Metastatic Liver Carcinoma in the Lung (tissue), 2 donors: Measurements from ENCODE around the gene ETV5.

GRCh38 chr3:185324371-185324801 is 38.5 kb upstream of the MAP3K13 start:
- PRO-cap, 2 experiments: no peak in any of the 2 experiments

GRCh38 chr3:185504558-185505046 is 5.8 kb upstream of the TMEM41A start:
- PRO-cap, 2 experiments: no peak in any of the 2 experiments

DNA sequence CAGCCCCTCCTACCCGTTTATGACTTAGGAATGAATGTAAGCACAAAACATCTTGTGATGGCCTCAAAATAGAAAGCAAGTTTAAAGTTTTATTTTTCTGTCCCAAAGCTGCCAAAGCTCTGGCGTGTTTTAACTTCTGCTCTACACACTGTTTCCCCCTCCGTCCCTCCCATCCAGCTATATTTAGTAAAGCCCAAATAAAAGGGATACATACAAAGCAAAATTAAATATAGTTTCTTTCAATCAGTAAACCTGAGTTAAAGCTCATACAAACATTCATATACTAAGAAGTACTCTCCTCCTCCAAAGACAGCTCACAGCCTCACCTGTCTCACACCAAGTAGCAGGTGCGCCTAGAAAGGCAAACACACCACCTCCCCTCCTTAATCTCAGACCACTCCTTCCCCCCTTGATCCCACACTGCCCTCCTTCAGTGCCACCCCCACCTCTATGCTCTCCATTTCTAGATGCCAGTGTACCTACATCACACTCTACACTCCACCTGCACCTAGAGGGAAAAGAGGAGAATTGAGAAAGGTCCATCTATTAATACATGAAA is 59.7 kb downstream of the IGF2BP2 start:
- PRO-cap, 2 experiments: no peak in any of the 2 experiments

DNA sequence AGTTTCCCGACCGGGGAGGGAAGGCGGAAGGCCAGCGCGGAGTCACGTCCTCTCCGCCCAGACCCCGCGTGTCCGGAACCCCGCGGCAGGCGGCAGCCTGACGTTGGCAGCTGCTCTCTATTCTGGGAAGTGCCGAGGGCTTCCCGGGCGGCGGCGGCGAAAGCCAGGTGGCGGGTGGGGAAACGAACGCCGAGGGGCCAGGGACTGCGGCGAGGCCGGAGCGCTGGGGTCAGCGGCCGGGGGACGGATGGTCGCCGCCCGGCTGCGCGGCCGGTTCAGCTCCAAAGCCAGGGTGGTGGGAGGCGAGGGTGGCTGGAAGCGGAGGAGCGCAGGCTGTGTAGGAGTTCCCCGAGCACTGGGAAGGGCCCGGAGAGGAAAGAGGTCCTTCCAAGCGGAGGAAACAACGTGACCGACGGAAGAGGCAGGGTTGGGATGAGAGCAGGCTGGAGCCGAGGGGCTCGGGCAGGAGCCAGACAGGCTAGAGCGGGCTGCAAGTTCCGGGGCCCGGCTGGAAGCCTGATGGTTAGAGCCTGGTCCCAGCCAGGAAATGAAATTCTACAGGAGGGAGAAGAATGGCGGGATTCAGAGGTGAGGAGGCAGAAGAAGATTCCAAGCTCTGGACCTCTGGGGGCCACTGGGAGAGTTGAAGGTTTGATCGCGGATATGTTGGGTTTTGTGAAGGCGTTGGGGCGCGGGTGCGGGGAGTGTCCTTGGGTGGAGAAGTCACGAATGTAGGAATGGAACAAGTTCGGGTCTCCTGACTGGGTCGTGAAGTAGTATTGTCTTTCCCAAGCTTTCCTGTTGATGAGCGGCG is 1.3 kb upstream of the IGF2BP2 start:
- PRO-cap, 2 experiments: peak in 2 of 2 experiments; most common plus-strand start position 127 of the sequence (in 1); most common minus-strand start position 74 of the sequence (in 1)

DNA sequence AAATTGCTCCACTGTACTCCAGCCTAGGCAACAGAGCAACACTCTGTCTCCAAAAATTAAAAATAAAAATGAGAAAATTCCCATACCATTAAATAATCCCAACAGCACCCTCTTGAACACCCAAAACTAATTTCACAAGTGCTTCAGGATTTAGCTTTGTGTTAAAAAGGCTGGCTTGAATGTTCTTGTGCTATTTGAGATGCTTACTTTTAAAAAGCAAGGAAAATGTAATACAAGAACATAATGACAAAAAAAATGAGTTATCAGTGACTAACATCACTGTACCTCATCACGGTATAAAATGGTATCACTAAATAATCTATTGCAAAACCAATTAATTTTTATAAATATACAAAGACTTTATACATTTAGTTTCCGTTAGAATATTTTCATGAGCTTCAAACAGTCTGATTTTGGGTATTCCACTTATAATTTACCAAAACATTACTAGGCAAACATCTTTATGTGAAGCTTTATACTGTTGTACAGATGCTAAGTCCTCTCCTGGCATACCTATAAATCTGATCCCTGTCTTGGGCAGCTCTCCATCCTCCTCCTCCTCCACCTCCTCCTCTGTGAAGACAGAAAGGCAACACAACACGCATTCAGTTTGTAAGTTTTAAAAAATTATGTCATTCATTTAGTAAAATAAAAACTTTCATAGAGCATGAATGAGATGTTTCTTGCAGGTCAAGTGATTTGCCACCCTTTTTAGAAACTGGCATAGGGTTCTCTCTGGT is 18.7 kb downstream of the TRA2B start:
- PRO-cap, 2 experiments: no peak in any of the 2 experiments

DNA sequence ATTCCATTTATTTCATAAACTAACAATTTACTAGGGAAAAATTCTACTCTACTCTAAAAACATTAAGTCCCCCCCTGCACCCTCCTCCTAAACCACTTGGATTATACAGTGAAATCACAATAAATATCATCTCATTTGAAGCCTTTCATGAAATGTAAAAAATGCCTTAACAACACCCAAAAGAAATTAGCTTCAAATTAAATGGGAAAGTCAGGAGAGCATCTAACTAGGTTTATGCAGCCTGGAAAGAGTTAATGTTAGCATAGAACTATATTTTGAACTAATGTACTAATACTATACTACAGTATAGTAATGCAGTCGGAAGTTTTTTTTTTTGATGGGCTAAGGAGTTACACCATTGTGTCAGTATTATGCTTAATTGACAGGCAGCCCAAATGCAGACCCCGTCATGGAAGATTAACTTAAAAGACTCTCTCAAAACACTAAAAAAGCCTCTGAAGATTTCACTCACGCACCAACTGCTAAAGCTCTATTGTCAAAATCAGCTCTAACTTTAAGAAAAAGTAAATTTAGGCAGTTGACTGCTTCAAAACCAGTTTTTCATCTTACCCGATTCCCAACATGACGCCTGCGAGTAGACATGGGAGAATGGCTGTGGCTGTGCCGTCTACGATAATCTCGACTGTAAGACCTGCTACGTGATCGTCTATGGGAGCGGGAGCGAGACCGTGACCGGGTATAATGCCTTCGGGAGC is 12.8 kb downstream of the TRA2B start:
- PRO-cap, 2 experiments: no peak in any of the 2 experiments

- PRO-cap, 2 experiments: no peak in any of the 2 experiments
Observed at GRCh38 chr3:185929183-185930585, 8.1 kb downstream of the TRA2B start.

DNA sequence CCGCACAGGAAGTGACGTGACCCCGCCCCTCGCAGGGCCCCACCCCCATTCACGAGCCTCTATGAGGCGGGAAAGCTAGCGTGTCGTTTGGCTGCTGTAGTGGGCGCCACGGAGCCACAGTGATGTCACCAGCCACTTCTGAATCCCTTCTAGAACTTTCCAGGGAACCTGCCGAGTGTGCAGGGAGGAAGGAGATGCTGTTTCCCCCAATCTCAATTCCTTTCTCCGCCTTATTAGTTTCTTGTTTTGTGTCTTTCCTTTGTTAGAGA is 251 bp upstream of the TRA2B start:
- PRO-cap, 2 experiments: peak in 2 of 2 experiments; most common plus-strand start position 62 of the sequence (in 1)

DNA sequence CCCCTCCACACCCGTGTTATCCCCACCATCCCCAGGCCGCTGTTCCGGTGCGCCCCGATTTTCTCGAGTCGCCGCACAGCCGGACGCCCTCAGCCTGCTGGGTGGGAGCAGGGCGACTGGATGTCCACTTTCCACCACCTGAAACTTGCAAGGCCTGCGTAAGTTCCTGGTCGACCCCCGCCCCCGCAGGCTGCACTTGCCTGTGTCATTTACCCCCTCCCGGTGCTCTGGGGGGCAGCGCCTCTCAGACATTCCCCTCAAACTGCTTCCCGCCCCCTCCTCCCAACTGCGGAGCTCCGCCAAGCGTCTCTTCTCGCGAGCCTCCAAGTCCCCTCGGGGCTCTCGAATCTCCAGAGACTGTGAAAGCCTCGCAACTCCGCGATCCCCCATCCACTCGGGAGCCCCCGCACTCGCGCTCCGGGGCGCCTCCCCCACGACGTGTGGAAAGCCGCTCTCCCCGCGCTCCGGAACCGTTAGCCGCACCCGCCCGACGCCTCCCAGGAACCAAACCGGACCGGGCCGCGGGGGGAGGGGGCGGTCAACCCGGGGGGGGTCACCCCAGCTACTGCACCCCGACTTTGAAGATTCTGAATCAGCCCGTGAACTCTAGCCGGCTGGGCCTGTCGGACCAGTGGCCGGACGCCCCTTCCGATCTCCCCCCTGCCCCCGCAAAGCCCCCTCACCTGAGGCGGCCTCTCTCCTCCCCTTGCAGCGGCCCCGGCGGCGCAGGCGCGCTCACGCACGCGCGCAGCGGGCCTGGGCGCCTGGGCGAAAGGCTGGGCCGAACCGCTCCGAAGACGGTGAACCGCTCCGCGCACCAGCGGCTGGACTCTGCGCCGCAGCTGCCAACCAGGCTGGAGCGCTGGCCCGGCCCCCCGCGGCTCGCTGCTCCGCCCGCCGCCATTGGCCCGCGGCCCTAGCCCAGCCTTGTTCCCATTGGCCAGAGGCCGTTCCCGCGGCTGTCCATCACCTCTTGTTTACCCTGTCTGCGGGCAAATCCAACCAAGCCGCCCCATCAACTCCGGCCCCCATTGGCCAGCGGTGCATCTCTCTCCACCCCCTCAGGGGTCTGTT is at the start of gene ETV5:
Gene ETV5, minus strand, starts transcription at position 833 of the 1,074 bp plus-strand sequence.
- PRO-cap, 2 experiments: peak in 2 of 2 experiments; most common plus-strand start position 389 of the sequence (in 2); most common minus-strand start position 833 of the sequence (in 2)

GRCh38 chr3:186406539-186407307 is 44.7 kb upstream of the DGKG start:
- PRO-cap, 2 experiments: no peak in any of the 2 experiments

DNA sequence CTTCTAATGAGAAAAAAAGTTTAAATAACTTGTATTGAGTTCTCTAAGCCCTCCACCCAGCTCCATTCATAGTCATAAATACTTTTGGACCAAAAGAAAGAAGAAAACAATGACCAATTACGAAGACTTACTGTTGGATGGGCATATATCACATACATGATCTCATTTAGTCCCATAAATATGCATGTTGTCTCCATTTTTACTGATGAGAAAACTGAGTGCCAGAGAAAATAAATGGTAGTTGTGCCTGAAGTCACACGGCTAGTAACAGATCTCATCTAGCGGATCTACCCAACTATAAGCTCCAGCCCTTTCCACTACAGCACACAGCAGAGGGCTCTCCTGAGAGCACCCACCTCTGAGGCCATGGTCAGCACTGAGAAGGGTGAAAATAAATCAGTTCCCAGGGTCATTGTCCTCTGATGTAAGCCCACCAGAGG is 6.2 kb upstream of the FETUB start:
- PRO-cap, 2 experiments: no peak in any of the 2 experiments

GRCh38 chr3:186787669-186788135 is 4.3 kb downstream of the EIF4A2 start:
- PRO-cap, 2 experiments: no peak in any of the 2 experiments

- PRO-cap, 2 experiments: no peak in any of the 2 experiments
Observed at GRCh38 chr3:186825268-186826540, 16.8 kb upstream of the ADIPOQ start.

- PRO-cap, 2 experiments: peak in 2 of 2 experiments; most common plus-strand start chr3:186827619 (in 1); most common minus-strand start chr3:186827529 (in 2)
Observed at GRCh38 chr3:186827375-186827896, 15.1 kb upstream of the ADIPOQ start.

DNA sequence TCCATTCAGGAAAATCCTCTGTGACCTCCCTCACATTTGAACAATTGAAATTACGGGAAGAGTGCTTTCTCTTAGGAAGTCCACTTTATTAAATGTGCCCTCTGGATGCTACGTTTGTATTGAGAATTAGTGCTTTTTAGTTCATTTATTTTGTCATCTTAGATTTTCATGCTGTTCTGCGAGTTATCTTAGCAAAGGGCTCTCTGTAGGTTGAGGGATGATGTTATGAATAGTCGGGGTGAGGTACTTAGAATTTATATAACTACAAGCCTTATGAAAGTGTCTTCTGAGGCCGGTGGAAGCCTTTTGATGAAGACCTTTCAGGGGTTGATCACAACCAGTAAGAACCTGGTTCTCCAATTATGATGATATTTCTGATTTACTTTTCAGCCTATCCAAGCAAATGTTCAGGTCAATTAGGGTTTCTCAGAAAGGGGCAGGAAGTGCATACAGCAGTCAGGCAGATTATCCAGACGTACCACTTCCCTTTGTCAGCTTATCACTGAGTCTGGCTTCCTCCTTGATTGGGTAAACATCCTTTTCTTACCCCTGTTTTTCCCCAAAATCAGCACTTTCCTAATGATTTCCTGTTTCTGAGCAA is 28.6 kb downstream of the ADIPOQ start:
- PRO-cap, 2 experiments: no peak in any of the 2 experiments

DNA sequence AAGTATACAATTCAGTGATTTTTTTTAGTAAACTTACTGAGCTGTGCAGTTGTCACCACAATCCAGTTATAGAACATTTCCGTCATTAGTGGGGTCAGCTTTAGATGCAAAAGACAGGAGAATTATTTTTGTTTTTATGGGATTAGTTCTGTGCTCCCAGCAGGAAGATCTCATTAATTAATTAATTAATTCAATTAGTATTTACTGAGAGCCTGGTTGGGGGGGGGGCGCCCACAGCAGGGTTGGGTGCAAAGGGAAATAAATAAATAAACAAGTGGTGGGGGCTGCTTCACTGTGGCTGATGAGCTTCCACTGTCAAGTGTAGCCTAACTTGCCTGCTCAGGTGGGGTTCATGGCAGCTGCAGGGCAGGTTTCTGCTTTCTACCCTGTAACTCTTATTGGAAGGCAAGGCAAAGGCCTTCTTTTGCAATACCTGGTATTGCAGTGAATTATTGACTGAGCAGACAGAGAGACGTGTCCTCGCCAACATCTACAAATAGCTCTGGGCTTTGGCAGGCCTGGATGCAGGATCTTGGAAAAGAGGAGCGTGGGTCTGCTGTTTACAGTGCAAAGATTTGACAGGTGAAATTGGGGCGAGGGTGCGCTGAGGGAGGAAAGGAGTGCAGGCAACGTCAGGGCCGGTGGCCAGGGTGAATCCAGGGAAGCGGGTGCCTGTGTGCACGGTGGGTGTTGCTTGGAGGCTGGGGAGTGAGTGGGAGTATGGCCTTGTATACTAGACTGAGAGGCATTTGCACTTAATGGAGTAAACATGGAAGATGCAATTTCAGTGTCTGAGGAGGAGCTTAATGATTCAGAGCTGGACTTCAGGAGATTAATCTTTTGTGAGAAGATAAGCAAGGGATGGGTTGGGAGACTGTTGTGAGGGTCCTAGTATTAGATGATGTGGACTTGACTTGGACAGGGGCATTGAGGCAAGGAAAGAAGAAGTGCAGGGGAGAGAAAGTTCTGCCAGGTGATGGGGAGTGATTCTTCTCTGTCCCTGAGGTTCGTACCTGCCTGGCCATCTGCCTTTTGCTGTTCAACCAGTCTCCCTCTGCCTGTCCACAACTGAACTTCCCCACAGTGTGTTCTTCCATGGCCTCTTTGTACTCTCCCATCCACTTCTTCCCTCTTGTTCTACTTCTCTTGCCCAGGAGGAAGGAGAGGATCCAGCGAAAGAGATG is 44.6 kb downstream of the ST6GAL1 start:
- PRO-cap, 2 experiments: no peak in any of the 2 experiments

- PRO-cap, 2 experiments: no peak in any of the 2 experiments
Observed at GRCh38 chr3:186976060-186976259, 45.6 kb downstream of the ST6GAL1 start.

GRCh38 chr3:187016444-187017319 is 86.4 kb downstream of the ST6GAL1 start:
- PRO-cap, 2 experiments: no peak in any of the 2 experiments

DNA sequence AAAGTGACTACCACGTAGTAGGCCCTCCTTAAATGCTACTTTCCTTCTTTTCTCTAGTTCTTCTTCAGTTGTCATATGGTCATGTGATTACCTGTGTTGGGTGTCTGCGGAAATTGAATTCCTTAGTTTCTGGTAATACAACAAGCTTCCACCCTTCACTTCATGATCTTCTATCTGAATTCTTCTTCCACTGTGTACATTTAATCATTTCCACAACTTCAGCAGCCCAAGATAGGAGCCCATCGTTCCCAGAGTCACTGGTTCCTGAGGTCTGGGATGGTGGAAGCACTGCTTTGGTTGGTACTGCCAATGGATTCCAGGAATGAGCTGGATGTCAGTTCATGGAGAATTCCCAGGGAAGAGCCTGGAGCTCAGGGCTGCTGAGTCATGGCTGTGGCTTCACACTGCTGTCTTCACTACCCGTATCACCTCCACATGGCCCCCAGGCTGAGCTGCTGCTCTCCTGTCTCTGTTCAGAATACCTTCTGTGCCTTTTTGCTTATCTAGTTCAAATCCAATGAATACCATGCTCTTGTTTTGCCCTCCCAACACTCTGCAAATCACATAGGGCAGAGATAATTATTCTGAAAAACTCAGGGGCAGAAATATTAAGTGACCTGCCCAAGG is 98.6 kb downstream of the RPL39L start:
- PRO-cap, 2 experiments: peak in 1 of 2 experiments; most common minus-strand start position 324 of the sequence (in 1)

GRCh38 chr3:187042685-187043292 is 96.5 kb downstream of the RPL39L start:
- PRO-cap, 2 experiments: no peak in any of the 2 experiments